Right cardiac atrium (tissue), 1 donor: ENCODE measurements around a stretch of chr2.

DNA sequence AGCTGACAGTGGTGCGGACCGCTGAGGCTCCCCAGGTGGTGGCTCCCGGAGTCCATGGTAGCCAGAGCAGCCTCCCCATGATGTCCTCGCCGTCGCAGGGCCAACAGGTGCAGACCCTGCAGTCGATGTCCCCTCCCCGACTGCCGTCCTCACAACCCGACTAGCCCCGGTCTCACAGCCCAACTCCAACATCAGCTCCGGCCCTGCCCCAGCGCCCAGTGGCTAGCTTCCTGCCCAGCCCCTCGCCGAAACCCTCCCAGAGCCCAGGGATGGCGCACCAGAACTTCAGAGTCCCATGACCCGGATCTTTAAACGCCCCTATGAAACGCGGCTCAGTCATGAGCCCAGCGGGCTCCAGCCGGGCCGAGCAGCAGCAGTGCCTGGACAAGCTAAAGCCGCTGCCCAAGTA lies 53.7 kb upstream of the TUBA3E start:
- PRO-cap = bidirectional peak, plus-strand start at position 339 of the sequence, minus-strand start at position 185 of the sequence

GRCh38 chr2:130386926-130387374 lies 31.1 kb downstream of the PTPN18 start:
- PRO-cap = unidirectional peak, plus-strand start at chr2:130387211

DNA sequence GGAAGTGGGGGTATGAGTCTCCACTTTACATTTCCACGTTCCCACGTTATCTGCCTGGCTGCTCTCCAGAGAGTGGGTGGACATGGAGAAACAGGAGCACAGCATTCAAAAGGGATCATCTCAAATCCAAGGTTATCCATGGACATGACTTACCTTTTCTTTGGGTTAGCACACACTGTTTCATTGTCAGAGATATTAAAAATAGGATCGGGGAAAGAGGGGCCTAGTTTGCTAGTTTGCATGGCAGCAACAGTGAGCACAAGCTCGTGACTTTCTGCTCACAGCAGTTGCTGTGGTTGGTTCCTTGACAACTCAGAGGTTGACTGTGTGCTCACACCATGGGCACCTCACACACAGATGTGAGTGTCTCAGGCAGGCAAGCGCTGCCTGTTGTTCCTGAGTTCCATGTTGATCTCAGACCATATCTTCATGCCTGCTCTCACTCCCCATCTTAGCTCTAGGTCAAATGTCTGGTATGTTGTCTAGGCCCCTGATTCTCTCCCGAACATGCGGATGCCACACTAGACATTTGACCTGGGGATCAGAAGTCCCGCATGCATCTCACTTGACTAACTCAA lies 32.6 kb downstream of the PTPN18 start:
- PRO-cap = no peak

DNA sequence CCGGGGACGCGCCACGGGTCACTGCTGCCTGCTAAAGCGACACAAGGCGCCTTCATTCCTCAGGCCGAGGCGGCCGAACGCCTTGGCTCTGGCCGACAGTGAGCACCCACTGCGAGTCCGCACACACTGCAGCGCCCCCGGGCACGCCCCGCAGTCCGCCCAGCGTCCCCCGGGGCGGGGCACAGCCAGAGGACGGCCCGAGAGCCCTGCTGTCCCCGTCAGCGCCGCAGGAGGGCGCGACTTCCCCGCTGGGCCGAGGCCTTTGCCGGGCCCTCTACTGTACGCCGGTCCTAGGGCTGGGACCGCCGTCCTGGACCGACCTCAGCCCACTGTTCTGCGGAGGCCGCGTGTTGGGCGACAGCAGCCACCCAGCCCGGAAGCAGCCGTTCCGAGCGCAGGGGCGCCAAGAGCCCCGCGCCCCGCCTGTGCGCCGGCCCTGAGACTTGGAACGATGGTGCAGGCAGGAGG lies 38.8 kb upstream of the ARHGEF4 start:
- PRO-cap = bidirectional peak, plus-strand start at position 329 of the sequence, minus-strand start at position 128 of the sequence

DNA sequence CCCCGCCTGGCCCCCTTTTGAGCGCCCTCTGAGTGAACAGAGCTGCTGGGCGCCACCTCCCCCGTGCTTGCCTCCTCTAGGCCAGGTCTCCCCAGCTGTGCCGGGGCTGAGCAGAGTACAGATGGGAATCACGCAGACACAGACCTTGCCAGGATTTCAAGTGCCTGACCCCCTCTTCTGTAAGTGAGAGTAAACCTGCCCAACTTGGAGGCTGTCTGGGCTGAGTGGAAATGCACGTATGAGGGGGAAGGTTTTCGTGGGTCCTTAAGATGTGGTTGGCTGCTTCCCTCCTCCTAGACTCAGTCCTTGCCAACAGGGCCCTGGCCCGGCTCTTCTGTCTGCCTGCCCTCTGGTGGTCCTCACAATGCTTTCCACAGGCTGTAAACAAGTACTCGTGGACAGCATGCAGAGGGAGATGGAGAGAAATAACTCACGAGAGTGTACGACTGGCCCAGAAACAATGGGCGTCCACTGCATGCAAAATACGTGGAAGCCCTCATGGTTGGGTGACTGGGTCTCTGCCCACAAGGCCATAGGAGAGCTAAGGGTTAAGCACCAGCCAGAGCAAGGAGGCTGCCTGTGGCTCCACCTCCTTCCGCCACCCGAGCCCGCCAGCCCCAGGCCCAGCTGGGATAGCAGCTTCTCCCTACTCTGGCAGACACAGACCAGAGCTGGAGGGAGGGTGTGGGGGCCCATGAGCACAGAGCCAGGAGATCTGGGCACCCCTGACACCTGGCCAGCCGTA lies 17.1 kb upstream of the ARHGEF4 start:
- PRO-cap = no peak

- PRO-cap = no peak
Measured at GRCh38 chr2:131081566-131082330, 11.5 kb downstream of the FAM168B start.

DNA sequence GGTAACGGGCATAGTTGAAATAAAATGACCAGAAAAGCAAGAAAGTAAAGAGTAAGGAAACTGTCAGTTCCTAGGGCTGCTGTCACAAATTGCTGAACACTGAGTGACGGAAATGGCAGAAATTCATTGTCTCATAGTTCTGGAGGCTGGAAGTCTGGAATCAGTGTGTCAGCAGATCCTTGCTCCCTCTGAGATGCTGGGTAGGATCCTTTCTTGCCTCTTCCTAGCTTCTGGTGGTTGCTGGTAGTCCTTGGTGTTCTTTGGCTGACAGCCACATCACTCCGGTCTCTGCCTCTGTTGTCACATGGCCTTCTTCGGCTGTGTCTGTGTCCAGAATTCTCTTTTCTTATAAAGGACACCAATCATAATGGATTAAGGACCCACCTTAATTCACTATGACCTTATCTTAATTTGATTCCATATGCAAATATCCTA lies 21.9 kb downstream of the PLEKHB2 start:
- PRO-cap = no peak

DNA sequence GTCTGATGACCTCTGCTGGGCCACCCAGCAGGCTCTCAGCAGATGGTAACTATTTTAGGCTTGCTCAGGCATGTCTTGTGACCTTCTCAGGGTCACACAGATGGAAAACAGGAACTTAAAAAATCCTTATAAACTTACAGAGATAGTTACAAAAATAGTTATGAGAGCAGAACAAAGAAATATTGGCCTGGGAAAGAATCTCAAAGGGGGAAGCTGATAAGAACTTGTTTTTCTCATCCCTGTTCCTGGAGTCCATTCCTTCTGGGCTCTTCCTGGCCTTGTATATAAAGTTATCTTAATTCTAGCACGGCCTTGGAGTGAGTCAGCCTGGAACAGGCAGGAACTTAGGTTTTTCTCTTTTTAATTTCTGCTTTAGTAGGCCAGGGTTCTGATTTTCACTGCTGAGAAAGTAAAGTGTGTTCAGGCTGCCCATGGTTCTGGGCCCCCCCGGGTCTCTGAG lies 141.4 kb downstream of the CCDC74A start:
- PRO-cap = no peak

GRCh38 chr2:132162125-132162549 lies 385 bp upstream of the ANKRD30BL start:
- PRO-cap = no peak

DNA sequence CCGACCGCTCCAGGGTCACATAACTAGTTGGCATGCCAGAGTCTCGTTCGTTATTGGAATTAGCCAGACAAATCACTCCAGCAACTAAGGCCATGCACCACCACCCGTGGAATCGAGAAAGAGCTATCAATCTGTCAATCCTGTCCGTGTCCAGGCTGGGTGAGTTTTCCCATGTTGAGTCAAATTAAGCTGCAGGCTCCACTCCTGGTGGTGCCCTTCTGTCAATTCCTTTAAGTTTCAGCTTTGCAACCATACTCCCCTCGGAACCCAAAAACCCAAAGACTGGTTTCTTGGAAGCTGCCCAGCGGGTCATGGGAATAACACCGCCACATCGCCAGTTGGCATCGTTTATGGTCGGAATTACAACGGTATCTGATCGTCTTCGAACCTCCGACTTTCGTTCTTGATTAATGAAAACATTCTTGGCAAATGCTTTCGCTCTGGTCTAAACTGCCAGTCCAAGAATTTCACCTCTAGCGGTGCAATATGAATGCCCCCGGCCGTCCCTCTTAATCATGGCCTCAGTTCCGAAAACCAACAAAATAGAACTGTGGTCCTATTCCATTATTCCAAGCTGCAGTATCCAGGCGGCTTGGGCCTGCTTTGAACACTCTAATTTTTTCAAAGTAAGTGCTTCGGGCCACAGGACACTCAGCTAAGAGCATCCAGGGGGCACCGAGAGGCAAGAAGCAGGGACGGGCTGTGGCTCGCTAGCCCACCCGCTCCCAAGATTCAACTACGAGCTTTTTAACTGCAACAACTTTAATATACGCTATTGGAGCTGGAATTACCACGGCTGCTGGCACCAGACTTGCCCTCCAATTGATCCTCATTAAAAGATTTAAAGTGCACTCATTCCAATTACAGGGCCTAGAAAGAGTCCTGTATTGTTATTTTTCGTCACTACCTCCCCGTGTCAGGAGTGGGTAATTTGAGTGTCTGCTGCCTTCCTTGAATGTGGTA lies 93.3 kb upstream of the ANKRD30BL start:
- PRO-cap = no peak

GRCh38 chr2:132257009-132257526 lies 95.3 kb upstream of the ANKRD30BL start:
- PRO-cap = no peak

GRCh38 chr2:132280755-132281224 lies 119.0 kb upstream of the ANKRD30BL start:
- PRO-cap = no peak

- PRO-cap = no peak
Measured at GRCh38 chr2:132439739-132440615, 23.4 kb downstream of the GPR39 start.

GRCh38 chr2:132462834-132463495 lies 46.4 kb downstream of the GPR39 start:
- PRO-cap = no peak

GRCh38 chr2:132543110-132543947 lies 126.7 kb downstream of the LYPD1 start:
- PRO-cap = no peak

GRCh38 chr2:132670522-132671057 lies 585 bp upstream of the LYPD1 start:
- PRO-cap = no peak

DNA sequence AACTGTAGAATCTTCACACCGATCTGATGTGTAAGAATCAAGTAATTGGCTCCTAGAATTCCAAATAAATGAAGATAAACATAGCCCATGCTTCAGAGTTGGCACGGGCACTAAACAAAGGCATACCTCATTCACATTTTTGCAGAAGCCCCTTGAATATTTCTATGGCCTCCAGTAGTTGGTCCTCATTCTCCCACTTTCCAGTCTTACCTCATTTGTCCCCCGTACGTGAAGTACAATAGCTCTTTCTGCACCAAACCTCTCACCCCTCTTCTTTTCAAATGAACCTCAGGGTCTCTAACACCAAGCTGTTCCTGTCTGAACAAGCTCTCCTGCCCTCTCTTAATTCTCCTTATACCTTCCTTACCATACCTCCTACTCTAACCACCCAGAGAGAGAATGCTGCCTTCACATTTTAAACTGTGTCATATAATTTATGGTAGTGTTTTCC lies 418.2 kb upstream of the LYPD1 start:
- PRO-cap = no peak

DNA sequence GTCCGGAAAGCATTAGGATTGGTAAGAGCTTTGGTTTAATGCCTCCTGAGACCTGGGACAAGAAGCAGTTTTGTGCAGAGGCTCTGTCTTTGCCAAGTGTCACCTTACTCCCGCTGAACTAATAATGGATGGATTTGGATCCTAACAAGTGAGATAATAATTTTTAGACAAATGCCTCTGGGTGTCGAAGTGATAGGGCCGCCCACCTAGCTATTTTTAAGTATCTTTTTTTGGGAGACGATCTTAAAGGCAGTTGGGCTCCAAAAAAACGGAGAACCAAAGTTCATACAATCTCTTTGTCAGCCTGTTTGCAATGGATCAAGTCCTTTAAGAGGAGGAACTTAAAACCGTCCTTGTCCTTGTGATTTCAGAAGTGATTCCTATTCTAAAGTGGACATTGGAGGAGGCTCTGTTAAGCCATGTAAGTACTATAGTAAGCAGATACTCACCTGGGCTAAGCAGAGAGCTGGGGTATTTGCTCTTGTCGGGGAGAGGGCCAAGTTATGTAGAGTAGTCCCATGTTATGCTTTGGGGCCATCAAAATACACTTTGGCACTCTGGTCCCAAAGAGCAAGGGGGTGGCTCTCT lies 82.4 kb upstream of the MGAT5 start:
- PRO-cap = no peak

DNA sequence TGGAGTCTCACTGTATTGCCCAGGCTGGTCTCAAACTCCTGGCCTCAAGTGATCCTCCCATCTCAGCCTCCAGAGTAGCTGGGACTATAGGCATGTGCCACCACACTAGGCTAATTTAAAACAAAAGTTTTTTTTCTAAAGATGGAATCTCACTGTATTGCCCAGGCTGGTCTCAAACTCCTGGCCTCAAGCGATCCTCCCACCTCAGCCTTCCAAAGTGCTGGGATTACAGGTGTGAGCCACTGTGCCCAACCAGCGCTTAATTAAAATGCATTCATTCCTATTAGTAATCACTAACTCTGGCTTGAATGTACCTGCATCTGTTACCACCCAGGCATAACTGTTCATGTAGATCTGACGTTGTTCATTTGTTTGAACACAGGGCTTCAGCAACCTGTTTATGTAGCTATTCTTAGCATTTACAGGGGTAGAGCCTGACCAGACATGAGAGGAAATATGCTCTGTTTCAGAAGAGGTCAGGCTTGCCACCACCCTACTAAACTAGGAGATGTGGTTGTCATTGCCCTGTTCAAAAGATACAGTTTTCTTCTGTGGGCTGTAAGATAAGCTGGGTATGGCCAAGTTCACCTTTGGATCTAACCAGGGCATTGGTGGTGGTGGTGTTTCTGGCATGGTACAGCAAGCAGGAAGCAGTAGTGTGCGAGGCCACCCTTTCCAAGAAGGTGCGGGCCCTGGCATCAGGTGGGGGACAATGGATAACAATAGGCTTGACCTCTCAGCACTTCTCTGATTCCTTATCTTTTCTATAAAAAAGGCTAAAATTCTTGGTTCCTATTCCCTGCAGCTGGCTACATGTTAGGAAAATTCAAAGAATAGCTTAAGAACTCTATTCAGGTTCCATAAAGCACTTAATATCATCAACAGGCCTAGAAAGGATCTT lies 8.8 kb downstream of the MGAT5 start:
- PRO-cap = no peak

DNA sequence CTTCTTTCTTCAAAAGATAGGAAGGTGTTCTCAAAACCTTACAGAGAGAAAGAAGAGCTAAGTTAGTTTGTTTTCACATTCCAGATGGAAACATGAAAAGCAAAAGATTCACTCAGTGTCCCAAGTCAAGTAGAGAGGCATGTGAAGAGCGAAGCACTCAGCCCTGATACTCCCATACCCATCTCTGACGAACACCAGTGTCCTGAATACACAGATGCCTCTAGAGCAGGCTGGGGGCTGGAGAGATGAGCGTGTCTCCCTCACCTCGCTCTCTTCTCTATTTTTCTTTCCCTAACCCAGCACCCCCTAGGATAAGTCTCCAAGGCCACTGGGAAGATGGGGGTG lies 227.8 kb downstream of the TMEM163 start:
- PRO-cap = no peak